Mesenchymal stem cell of adipose (primary cell): ENCODE measurements around a stretch of chr3.

GRCh38 chr3:13344854-13345645 lies 75.1 kb downstream of the NUP210 start:
- CAGE, long polyA plus RNA: no peak

GRCh38 chr3:13346963-13348062 lies 72.8 kb downstream of the NUP210 start:
- CAGE, long polyA plus RNA: no peak

GRCh38 chr3:13518702-13519345 lies 30.1 kb upstream of the FBLN2 start:
- CAGE, long polyA plus RNA: no peak

GRCh38 chr3:13650533-13650965 lies 101.6 kb downstream of the FBLN2 start:
- CAGE, long polyA plus RNA: no peak

DNA sequence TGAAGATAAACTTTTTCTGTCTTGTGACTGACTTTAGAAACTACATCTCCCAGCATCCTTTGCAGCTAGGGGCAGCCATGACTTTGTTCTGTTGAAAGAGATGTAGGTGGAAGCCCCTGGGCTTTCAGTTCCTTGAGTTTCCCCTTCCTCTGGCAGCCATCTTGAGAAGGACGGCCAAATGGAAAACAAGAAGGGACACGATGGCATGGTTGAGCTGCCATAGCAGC lies 11.8 kb upstream of the WNT7A start:
- CAGE, long polyA plus RNA: no peak

GRCh38 chr3:14112794-14113423 lies 11.8 kb downstream of the CHCHD4 start:
- CAGE, long polyA plus RNA: no peak

GRCh38 chr3:14130129-14130599 lies 5.3 kb downstream of the TMEM43 start:
- CAGE, long polyA plus RNA: no peak

DNA sequence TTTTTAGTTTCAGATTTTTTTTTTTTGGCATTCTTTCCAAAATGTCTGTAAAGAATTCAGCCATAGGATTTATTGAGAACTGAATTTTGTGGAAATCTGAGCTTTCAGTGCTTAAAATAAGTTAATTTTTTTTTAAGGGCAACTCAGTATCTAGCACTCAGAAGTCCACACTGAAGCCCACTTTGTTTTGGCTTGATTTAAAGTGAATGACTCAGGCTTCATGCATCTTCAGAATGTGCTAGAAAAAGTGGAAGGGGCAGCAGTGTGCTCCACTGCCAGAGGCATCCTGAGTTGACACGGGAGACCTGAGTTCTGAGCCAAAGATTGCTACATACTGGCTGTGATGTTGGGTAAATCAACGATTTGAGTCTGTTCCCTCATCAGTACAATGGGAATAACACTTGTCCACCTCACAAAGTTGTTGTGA lies 18.9 kb downstream of the TMEM43 start:
- CAGE, long polyA plus RNA: no peak

GRCh38 chr3:14175228-14176068 lies 3.0 kb downstream of the XPC start:
- CAGE, long polyA plus RNA: no peak

GRCh38 chr3:14235804-14236487 lies 57.3 kb downstream of the LSM3 start:
- CAGE, long polyA plus RNA: no peak

DNA sequence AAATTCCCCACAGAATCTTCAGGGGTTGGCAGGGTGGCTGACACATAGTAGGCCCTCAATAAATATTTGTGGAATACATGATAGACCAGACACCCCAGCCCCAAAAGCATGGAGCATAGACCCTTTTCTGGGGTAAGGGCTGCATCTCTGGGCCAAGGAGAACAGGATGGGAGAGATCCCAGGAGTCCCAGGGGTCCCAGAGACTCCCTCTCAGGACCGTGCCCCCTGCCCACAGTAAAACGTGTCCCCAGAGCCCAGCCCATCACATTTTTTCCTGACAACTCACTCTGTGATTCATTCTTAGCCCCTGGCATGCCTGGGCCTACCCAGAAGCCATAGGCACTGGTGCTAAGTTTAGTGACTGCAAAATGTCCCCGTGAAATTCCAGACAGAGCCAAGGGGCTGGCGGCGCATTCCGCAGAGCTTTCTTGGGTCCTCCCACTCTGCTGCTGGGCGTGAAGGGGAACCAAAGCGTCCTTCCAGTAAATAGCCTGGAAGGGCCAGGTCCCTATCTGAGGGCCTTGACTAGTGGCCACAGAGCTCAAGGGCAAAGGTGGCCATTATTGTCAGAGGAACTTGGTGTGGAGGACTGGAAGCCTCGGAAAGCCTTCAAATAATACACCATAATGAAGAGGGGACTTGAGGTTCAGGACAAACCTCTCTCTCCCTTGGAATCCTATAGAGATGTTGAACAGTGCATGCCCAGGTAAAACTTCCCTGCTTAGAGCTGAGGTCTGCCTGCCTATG lies 77.8 kb upstream of the SLC6A6 start:
- CAGE, long polyA plus RNA: no peak

DNA sequence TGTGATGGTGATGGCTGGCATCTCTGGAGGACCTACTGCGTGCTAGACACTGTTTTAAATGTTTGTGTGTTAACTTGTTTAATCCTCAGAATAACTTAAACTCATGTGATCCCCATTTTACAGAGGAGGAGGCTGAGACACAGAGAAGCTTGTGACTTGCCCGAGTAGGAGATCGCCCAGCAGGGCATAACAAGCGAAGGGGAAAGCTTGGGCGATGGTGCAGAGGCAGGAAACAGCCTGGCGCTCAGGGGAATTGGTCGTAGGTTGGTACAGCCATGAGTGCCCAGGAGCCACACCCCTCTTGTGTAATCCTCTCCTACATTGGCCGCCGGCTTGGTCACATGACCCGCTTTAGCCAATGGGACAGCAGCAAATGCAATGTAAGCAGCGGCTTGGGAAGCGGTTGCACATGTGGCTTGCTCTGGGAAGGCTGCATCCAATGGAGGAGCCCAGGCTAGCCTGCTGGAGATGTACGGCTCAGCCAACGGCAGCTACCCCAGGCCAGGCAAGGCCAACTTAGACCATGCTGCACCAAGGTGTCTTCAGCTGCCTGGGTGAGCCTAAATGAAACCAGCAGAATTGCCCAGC lies 50.4 kb upstream of the SLC6A6 start:
- CAGE, long polyA plus RNA: no peak

GRCh38 chr3:14404623-14404990 lies 2.2 kb downstream of the SLC6A6 start:
- CAGE, long polyA plus RNA: no peak

DNA sequence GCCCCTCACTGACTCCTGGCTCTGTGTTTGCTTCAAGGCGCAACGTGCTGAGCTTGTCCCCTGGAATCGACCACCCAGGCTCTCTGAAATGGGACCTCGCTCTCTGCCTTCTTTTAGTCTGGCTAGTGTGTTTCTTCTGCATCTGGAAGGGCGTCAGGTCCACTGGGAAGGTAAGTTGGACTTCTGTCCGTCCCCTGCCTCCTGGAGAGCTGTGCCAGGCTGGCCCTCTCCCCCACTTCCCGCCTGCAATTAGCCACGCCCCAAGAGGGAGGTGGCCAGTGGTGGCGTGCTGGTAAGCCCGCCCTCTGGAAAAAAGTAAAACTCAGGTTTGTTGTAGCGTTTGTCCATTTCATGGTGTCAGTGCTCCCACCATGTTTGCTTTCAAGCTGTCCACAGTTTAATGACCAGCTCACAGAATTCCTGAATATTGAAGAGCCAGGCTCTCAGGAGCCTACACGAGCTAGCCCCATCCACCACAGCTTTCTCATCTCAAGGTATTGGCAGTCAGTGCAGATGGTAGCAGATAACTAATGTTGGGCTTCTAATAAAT lies 55.6 kb downstream of the SLC6A6 start:
- CAGE, long polyA plus RNA: no peak

GRCh38 chr3:14482254-14482931 lies 57.7 kb downstream of the GRIP2 start:
- CAGE, long polyA plus RNA: no peak

- CAGE, long polyA plus RNA: no peak
These were observed 49.5 kb upstream of the CCDC174 start for GRCh38 chr3:14601928-14602562.

DNA sequence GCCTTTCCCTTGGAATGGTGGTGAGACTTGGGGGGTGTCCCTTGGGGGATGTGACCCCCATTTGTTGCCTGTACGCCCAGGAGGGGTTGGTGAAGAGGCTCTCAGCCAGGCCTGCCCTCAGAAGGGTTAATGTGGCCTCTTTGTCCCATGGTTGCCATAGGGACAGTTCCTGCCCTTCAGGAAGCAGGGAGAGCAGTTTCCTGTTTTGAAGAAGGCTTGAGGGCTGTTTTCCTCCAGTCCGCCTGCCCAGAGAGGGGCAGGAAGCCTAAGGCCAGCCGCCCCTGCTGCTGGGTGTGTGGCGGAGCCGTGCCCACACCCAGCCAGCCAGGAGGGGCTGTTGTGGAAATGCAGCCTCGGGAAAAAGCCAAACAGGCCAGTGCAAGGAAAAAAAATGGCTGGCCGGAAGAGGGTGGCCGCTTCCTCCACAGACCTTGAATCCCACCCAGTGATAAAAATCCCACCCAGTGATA lies 14.5 kb upstream of the FGD5 start:
- CAGE, long polyA plus RNA: no peak

- CAGE, long polyA plus RNA: no peak
These were observed 21.8 kb downstream of the SH3BP5 start for GRCh38 chr3:15310394-15311179.

DNA sequence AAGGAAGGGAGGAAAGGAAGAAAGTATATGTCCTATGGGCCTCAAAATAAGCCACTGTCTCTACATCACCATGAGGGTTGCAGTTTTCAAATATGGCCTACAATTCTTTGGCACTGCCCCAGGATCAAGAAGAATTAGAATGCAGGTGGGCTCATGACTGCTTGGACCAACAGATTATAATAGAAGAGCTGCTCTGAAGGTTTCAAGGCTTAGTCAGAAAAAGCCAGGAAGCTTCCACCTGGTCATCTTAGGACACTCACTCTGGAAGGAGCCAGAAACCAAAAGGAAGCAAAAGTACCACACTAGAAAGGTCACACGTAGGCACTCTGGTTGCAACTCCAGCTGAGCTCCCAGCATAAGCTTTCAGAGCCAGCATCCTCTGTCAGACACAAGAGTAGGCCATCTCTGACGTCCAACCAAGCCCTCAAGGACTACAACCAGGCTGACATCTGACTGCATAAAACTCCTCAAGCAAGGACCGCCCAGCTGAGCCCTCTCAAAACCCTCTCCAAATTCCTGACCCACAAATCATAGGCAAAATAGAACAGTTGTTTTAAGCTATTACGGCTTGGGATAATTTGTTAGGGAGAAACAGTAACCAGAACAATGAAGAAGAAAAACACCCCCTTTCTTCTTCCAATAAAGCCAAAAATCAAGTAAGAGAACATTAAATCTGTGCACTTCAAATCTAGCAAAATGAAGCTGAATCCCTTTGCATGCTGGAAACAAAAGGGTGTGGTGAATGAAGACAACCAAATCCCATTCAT lies 12.8 kb downstream of the SH3BP5 start:
- CAGE, long polyA plus RNA: no peak

GRCh38 chr3:15377820-15378694 lies 45.7 kb upstream of the SH3BP5 start:
- CAGE, long polyA plus RNA: no peak